ENCODE data around the genes TMBIM6, AQP6, SMARCD1 and COX14.

DNA sequence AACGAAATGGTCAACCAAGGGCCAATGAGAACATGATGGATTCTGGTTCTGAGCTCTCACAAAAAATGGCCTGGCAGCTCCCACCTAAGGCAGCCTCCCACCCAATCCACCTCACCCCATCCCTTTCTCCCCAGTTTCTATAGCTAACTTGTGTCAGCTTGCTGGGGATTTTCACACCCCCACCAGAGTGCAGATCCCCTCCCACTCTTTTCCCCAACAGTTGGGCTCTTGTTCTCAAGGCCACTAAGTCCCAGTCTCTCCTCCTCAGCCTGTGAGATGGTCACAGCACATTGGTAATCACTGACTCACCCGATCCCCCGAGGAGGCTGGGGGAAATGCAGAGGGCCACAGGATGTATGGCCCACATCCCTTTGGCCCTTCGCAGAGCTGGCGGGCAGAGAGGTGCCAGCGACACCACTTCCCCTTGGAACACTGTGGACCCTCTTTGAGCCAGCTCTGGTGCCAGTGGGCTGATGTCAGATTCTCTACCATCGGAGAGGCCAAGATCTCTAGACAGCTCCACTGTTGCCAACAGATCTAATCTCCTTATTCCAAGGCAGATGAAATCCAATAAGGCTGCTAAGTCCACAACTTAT lies 1.7 kb downstream of the FMNL3 start:
- PRO-cap, 3 experiments = no peak in any of the 3 experiments

GRCh38 chr12:49741455-49742494 lies at the start of gene TMBIM6:
TMBIM6 (plus strand) TSS chr12:49741557.
- PRO-cap, 3 experiments = peak in 3 of 3 experiments; most common plus-strand start chr12:49741557 (in 3); most common minus-strand start chr12:49741989 (in 3)

- PRO-cap, 3 experiments = no peak in any of the 3 experiments
Observed at GRCh38 chr12:49795014-49795424, 33.2 kb downstream of the NCKAP5L start.

DNA sequence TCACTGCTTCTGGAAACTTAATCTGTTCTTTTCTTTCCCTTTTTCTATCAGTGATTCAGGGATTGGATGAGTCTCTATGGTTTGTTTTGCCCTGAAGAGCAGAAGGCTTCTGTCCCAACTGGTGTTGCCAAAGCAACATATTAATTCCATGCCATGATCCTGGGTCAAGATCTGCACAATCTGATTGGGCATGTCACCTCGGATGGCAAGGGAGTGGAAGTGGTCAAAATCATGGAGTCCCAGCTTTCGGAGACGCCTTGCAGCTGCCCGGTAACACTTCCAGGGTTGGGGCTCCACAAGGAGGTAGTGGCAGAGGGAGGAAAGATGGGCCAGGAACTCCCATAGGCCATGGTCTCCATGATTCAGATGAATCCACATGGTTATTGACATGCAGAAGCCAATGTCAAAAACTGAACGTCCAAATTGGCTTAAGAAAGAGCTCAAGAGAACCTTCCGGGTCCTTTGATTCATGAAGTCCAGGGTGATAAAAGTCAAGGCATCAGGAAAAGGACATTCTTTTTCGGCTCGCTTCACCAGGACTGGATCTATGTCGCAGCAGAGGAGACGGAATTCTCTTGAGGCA lies 4.4 kb downstream of the BCDIN3D start:
- PRO-cap, 3 experiments = no peak in any of the 3 experiments

GRCh38 chr12:49909869-49910300 lies 6.2 kb upstream of the FAIM2 start:
- PRO-cap, 3 experiments = peak in 2 of 3 experiments; most common plus-strand start chr12:49910063 (in 1); most common minus-strand start chr12:49909961 (in 2)

GRCh38 chr12:49959778-49960615 lies 1.7 kb upstream of the AQP5 start:
- PRO-cap, 3 experiments = peak in 1 of 3 experiments; most common plus-strand start chr12:49960049 (in 1); most common minus-strand start chr12:49959848 (in 1)

DNA sequence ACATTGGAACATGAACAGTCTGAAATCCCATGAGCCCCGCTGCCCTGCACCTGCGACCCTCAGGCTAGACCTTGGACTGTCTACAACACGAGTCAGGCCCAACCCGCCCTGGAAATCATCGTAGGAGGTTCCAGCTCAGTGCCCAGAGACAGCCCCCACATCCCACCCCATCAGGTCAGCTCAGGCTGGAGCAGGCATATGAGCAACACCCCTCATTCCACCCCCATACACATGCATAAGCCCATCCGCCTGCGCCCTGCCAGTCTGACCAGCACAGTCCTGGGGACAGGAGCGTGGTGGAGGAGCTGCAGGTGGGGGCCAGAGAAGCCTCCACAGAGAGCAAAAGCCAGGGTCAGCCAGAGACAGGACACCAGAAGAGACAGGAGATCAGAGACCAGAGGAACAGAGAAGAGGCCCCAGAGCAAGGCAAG lies at the start of gene AQP6:
Gene AQP6, plus strand, starts transcription at position 226 of the 431 bp plus-strand sequence.
- PRO-cap, 3 experiments = no peak in any of the 3 experiments

GRCh38 chr12:50025574-50025935 lies 261 bp upstream of the RACGAP1 start:
- PRO-cap, 3 experiments = peak in 1 of 3 experiments; most common plus-strand start chr12:50025752 (in 1)

- PRO-cap, 3 experiments = peak in 3 of 3 experiments; most common plus-strand start chr12:50085342 (in 2); most common minus-strand start chr12:50085112 (in 2)
Observed at GRCh38 chr12:50084577-50085584, at the start of gene SMARCD1. SMARCD1 (plus strand) TSS chr12:50085342.

DNA sequence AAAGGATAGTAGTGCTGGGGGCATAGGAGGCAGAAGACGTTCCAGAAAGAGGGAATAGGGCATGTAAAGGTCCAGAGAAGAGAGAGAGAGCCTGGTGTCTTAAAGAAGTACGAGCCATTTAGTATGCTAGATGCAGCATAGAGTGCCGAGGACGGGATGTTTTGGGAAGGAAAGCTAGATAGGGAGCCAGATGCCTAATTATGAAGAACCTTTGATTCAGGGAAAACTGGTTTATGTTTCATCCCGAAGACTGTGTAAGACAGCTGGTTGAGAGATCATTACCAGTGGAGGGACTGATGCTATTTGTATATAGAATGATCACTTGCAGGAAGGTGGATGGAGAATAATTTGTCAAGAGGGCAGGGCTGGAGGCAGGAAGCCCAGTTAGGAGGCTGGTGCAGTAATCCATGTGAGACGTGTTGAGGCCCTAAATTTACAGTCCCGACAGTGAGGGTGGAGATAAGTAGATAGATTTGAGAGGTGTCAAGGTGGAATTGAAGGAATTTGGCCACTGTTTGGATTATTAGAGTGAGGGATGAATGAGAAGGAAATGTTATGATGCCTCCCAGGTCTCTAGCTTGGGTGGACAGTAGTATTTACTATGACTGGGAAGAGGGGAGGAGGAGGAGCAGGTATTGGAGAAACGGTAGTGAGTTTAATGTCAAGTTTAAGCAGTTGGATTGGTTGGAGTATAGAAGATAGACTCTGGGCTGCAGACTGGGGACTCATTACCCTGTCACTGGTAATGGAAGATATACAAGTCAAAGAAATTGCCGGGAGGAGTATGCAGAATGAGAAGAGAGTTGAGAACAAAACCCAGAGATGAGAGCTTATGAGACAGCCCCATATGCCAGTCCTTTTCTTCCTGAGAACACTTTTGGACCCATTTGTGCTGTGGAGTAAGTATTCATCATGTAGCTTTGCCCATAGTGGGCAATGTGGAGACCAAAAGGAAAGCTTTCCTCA lies 7.9 kb upstream of the GPD1 start:
- PRO-cap, 3 experiments = no peak in any of the 3 experiments

GRCh38 chr12:50111639-50112365 lies at the start of gene COX14:
COX14 (plus strand) TSS chr12:50112236.
- PRO-cap, 3 experiments = peak in 3 of 3 experiments; most common plus-strand start chr12:50112236 (in 2); most common minus-strand start chr12:50112046 (in 2)

GRCh38 chr12:50170116-50170393 lies 2.9 kb upstream of the CERS5 start:
- PRO-cap, 3 experiments = no peak in any of the 3 experiments

GRCh38 chr12:50176926-50178157 lies 10.2 kb upstream of the CERS5 start:
- PRO-cap, 3 experiments = no peak in any of the 3 experiments

DNA sequence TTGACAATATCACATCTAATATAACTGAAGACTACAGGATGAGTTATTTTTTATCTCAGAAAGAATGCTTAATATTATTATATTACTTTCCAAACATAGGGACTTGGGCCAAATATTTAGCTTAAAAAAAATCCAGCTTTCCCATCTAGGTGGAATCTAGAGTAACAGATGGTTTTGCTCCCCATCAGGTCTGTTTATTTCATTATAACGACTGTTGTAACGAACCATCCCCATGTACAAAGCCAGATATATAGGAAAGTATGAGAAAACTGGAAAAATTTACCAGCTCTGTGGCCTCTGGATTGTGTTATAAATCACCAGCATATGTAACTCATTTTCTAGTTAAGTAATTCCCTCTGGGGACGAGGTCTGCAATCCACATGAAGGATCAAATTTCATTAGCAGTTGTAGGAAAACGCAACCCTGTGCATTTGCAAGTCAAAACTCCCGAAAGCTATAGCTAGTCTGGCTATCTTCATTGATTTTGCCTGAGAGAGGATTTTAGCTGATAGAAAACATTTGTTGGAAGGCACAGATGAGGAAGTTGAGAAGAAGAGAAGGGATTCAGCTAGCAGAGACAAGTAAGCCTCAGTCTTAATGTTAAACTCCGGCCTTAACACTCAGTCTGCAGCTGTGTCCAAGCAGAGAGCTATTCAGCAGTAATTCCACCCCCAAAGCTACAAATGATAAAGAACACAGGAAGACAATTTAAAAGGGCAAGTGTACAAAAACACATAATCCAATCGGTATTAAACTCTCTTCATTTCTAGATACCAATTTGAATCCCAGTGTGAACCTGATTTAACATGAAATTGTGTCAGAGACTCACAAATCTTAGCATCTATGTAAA lies 54.1 kb upstream of the CERS5 start:
- PRO-cap, 3 experiments = peak in 3 of 3 experiments; most common plus-strand start position 623 of the sequence (in 2); most common minus-strand start position 311 of the sequence (in 2)

DNA sequence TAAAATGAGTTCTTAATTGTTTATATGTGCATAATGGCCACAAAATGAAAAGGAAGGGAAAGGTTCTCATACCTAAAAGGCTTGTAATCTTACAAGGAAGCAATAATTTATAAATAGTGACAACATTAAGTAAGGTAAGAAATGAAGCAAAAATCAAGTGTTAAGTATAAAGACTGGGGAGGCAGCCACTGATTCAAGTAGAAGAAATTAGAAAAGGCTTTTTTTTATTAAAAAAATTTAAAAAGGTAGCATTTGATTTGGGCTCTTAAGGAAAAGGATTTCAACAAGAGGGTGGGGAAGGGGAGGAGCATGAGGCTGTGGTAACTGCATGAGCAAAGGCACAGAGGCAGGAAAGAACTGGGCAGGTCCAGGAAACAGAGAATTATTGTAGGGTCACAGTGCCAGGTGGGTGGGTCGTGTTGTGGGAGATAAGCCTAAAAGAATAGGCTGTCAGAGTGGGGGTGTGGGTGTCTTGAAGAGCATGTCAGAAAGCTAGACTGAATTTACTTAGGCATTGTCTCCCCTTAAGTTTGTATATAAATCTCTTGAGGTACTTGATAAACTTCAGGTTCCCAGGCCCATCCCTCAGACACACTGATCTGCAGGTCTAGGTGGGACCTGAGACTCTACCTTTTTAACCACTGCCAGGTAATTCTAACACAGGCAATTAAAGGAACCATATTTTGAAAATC lies 7.8 kb downstream of the LIMA1 start:
- PRO-cap, 3 experiments = no peak in any of the 3 experiments

GRCh38 chr12:50562263-50562890 lies 57.6 kb downstream of the DIP2B start:
- PRO-cap, 3 experiments = no peak in any of the 3 experiments

- PRO-cap, 3 experiments = no peak in any of the 3 experiments
Observed at GRCh38 chr12:50927771-50928146, 2.9 kb downstream of the METTL7A start.

DNA sequence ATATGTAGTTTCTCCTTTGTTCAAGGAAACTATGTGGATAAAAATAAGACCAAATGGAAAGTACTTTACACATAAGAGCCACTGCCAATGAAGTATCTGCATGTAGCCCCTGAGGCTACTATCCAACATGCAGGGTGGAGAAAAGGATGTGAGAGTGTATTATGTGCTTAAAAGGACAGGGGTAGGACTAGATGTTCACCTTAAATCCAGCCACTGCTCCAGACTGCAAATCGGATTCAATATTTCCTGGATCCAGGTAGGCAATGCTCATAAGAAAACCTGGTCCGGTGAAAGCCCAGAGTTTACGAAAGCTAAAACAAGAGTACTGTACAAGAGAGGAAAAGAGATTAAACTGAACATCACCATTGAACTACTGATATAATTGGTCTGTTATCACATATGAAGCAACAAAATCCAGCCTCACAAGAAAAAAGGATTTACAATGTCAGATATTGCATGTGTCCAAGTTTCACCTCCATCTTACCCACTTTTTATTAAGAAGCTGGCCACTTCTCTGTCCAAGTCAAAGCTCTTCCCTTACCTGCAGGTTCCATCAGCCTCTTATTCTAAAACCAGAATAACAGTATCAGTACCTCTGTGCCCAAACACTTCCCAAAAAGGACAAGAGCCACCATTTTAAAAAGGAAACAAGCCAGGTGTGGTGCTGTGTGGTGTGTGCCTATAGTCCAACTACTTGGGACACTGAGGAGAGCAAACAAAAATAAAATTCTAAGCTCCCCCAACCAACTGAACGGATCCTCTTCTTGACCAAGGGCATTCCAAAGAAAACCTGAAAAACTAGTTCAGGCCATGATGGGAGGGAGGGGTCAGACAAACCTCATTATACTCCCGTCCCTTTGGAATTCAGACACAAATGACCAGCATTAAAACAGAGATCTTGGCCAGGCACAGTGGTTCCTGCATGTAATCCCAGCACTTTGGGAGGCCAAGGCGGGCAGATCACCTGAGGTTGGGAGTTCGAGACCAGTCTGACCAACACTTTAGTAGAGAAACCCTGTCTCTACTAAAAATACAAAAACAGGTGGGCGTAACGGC lies 20.7 kb downstream of the SLC11A2 start:
- PRO-cap, 3 experiments = peak in 3 of 3 experiments; most common plus-strand start position 841 of the sequence (in 2); most common minus-strand start position 692 of the sequence (in 3)

GRCh38 chr12:51239754-51240126 lies 1.1 kb downstream of the DAZAP2 start:
- PRO-cap, 3 experiments = no peak in any of the 3 experiments

- PRO-cap, 3 experiments = no peak in any of the 3 experiments
Observed at GRCh38 chr12:51403436-51404373, 12.5 kb upstream of the GALNT6 start.